Cerebellum (tissue), 5 donors: ENCODE measurements around a stretch of chr6.

DNA sequence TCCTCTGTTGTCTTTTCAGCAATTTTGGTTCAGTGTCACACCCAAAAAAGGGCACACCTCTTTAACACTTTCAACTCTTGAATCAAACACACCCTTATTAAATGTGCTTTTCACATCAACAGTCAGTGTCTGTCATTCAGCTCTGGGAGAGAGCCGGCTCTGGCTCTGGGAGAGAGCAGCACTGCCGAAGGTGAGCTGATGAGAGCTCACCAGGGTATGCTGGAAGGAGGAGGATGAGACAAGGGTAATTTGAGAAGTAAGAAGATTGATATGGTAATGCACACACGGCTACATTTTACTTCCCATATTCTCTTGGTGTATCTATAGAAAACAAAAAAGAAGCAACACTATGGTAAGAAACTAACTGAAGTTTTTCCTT is 134.2 kb downstream of the RTN4IP1 start:
- PRO-cap, 3 experiments = no peak in any of the 3 experiments
- RAMPAGE, long total RNA = no peak

DNA sequence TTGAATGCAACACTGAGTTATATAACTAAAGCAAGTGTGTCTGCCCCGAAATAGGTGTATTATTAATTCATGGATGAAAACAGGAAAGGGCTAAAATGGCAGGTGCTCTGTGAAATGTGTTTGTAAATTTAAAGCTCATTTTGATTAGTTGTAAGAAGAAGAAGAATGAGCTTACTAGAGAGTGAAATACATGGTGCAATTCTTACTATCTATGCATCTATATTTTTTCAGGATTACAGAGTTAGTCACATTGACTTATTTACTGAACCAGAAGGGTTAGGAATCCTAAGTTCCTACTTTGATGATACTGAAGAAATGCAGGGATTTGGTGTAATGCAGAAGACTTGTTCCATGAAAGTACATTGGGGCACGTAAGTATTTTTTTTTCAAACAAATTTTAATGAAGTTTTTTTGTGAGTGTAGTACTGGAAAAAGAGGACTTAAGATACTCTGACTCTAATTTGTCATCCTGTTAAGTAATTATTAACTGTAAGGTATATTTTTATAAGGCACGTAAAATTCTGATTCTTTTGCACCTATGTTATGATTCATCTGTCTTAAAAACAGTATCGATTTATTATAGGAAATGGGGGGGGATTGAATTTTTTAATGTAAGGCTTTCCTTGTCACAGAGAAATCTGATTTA is 99.2 kb downstream of the RTN4IP1 start:
- PRO-cap, 3 experiments = no peak in any of the 3 experiments
- RAMPAGE, long total RNA = no peak

DNA sequence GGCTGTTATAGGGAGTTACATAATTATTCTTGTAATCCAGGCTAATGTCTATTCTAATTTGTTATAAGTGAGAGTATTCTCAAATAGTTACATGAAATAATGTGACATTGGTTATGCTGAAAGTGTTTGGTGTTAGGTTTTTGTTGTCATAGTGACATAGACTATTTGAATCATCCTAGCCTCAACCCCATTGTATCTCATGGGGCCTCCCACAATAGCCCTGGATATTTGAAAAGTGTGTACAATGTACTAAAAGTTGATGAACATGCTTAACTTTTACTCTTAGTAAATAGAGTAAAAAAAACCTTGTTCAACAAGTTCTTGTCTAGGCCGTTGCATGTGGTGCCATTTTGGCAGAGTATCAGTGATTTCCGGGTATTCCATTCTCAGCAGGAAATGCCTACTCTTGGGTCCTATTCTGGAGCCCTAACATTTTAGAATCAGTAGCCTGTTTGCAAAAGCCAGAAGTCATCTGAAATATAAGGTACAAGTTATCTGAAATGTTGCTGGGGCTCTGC is 83.0 kb downstream of the RTN4IP1 start:
- PRO-cap, 3 experiments = no peak in any of the 3 experiments
- RAMPAGE, long total RNA = no peak

GRCh38 chr6:106694321-106694722 is 64.9 kb downstream of the QRSL1 start:
- PRO-cap, 3 experiments = no peak in any of the 3 experiments
- RAMPAGE, long total RNA = no peak

GRCh38 chr6:106702433-106703056 is 73.2 kb downstream of the QRSL1 start:
- PRO-cap, 3 experiments = no peak in any of the 3 experiments
- RAMPAGE, long total RNA = no peak

GRCh38 chr6:106729906-106730609 is 100.7 kb downstream of the QRSL1 start:
- PRO-cap, 3 experiments = no peak in any of the 3 experiments
- RAMPAGE, long total RNA = no peak

DNA sequence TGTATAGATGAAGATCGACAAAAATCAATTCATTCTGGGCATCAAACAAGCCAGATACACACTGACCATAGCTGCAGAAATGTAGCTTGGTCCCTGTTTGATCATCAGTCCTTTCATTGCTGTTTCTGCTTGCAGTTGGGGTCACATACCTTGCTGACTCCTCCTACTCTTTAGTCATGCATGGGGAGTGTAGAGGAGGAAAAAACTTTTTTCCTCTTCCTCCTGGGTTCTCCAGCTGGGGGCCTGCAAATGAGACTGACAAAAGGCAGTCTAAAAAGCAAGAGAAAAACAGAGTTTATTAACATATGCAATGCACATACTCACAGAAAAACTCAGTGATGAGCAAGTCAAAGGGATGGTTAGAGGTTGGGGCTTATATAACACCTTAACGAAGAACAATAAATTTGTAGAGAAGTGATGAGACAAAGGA is 105.8 kb downstream of the QRSL1 start:
- PRO-cap, 3 experiments = no peak in any of the 3 experiments
- RAMPAGE, long total RNA = no peak

DNA sequence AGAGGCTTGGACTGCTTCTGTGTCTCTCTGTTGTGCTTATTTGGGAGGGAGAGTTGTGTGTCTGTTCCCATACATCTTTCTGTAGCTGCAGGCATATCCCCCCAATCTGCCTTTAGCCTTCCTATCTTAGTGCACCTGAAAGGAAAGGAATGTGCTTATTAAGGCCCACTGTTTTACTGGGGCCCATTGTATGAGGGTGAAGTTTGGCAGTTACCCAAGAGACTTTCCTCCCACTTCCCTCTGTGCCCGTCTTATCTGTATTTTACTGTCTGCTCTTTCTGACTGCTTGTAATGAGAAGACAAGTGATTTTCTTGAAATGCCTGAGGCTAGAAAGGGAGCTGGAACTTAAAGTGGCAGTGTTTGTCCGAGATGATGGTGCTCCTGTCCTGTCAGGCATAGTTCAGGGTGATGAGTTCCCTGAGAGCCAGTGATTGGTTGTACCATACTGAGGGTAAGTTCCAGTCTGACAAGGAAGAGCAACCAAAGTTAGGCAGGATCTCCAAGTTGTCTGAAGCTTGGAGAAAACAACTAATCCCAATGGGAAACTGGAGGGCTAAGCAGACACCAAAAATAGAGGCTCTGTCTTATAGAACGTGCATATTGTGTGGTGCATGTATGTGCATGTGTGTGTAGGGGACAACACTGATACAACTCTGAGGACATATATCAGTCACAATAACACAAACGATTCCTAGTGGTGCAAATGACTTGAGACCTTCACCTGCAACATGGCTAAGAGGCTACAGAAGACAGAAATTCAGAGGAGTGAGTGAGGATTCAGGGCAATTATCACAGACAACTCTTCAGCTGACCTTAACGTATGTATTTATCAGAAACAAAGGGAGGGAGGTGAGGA is 114.8 kb downstream of the QRSL1 start:
- PRO-cap, 3 experiments = no peak in any of the 3 experiments
- RAMPAGE, long total RNA = no peak

DNA sequence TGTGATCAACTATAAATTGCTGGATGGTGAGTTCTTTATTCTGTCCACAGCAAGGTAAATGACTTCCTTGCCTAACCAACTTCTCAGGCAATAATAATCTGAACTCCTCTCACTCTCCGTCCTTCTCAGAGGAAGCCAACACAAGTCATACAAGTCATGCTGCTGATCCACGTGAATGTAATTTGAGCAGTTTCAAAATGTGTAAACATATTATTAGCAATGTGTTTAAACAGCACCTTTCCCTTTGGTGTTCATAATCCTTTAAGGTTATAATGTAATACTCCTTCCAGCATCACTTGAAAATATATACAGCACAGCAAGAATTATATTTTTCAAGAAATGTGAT is 127.9 kb downstream of the QRSL1 start:
- PRO-cap, 3 experiments = no peak in any of the 3 experiments
- RAMPAGE, long total RNA = no peak

DNA sequence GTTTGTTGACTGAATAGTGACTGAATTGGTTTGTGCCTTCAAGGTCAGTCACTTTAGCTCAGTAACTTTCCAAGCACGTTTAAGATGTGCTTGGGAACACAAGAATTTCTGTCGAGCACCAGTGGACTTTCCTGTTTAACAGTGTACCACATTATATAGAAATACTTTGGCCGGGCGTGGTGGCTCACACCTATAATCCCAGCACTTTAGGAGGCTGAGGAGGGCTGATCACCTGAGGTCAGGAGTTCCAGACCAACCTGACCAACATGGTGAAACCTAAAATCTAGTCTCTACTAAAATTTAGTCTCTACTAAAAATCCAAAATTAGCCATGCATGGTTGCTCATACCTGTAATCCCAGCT is 1.8 kb upstream of the CD24 start:
- PRO-cap, 3 experiments = no peak in any of the 3 experiments
- RAMPAGE, long total RNA = no peak

GRCh38 chr6:107118879-107119434 is 3.6 kb upstream of the BEND3 start:
- PRO-cap, 3 experiments = no peak in any of the 3 experiments
- RAMPAGE, long total RNA = no peak

- PRO-cap, 3 experiments = peak in 3 of 3 experiments; most common plus-strand start chr6:107129624 (in 2); most common minus-strand start chr6:107129419 (in 1)
- RAMPAGE, long total RNA = no peak
Measured at GRCh38 chr6:107129164-107129915, 14.0 kb upstream of the BEND3 start.

DNA sequence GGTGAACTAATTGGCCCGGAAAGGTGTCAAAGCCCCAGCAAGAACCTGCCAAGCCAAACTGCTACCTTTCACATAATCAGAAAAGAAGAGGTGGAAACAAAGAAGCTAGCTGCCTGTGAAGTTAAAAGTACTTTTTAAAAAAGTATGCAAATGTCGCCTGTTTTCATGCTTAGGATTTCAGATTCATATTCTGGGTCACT is 106.4 kb upstream of the BEND3 start:
- PRO-cap, 3 experiments = no peak in any of the 3 experiments
- RAMPAGE, long total RNA = no peak

DNA sequence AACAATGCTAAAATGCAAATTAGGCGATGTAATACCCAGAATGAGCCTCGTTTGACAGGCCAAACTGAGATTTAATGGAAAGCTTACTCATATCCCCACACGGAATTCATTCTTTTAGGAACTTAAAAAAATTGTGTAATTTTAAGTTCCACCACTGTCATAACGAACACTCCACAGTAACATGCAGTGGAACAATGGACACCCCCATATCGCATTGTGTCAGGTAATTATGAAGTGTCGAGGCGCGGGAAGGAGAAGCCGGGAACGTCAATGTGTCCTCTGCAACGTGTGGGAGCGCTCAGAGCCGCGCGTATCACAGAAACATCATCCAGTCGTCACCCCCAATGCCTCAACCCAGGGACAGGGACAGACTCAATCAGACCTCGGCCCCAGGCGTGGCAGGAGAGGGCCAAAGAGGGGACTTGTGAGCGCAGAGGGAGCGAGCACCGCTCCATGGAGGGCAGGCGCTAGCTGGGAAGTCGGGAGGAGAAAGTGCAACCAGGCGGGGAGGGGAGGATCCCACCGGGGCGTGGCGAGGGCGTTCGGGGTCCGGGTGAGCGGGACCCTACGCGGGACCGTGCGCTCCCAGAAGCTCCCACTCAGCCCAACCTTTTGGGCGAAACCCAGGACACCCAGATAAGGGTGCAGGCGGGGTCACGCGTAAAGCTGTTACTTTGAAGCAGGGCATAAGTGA is 1.1 kb upstream of the SOBP start:
- PRO-cap, 3 experiments = peak in 1 of 3 experiments; most common minus-strand start position 481 of the sequence (in 1)
- RAMPAGE, long total RNA = no peak

GRCh38 chr6:107561350-107561669 is 71.4 kb downstream of the SOBP start:
- PRO-cap, 3 experiments = no peak in any of the 3 experiments
- RAMPAGE, long total RNA = no peak

DNA sequence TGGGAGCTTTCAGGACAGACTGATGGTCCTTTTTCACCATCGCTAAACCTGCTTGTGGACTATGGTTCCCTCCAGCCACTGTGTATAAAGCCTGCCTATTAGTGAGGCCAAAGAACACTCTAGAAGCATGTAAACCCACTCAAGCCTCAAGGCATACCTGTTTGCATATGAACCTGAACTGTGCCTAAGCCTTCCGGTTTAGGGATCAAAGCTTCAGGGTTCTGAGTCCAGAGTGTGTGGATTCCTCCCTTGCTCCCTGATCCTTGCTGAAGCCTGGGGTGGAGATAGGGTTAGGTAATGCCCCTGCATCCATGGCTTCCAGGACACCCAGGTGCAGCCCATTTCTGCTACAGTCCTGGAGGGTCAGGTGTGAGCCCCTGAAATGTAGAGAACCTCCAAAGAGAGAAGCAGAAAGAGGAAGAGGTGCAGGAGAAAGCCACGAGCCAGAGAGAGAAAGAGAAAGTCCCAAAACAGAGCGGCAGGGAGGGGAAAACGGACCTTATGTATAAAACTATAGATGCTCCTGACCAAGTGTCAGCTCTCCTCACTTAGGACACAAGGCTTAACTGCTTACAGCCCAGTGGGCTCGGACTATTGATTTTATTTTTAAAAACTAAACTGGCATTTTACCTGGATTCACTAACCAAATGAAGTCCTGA is 93.3 kb downstream of the SCML4 start:
- PRO-cap, 3 experiments = no peak in any of the 3 experiments
- RAMPAGE, long total RNA = no peak

DNA sequence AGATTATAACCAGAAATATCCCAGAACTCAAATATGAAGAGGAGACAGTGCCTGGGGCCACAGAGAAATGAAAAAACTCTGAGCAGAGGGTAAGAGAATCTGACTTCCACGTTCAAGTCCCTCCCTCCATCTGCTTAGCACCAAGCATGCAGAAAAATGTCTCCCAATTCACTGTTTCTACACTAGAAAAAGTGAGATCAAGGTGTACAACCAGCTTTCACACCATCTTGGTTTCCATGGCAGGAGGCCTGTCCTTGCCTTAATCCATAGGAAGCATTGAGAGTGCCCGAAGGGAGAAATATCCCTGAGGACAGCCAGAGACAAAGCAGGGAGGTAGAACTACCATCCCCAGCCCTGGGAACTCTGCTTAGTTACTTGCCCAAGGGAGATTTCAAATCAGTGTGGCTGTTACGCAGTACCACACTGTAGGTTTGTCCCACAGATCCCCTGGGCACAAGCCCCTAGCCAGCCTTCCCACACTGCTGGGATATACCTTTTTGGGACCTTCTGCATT is 82.9 kb downstream of the SCML4 start:
- PRO-cap, 3 experiments = no peak in any of the 3 experiments
- RAMPAGE, long total RNA = no peak

DNA sequence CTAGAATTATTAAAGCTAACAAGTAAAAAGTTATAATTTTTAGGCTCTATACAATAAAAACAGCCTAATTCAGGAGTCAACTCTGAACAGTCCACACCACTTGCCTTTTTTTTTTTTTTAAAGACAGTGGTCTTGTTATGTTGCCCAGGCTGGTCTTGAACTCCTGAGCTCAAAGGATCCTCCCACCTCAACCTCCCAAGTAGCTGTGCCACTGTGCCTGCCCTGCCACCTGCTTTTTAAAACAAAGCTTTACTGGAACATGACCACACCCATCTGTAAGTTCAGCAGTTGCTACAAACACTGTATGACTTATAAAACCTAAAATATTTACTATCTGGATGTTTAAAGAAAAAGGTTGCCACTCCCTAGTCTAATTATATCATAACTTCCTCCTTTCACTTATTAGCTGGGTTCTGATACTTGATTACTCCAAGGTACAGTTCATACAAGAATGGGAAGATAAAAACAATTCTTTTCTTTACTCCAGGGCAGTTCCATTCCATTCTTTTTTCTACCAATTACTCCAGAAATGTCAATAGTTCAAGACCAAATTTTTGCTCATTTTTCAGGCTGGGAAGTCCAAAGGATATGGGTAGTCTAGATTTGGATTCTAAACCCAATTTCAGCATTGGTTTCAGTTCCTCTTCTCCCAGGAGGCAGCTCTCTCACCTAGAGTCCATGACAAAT is 63.2 kb downstream of the SEC63 start:
- PRO-cap, 3 experiments = no peak in any of the 3 experiments
- RAMPAGE, long total RNA = no peak

- PRO-cap, 3 experiments = no peak in any of the 3 experiments
- RAMPAGE, long total RNA = no peak
Measured at GRCh38 chr6:108068158-108069090, 6.1 kb downstream of the OSTM1 start.

GRCh38 chr6:108408261-108408916 is 113.5 kb downstream of the AFG1L start:
- PRO-cap, 3 experiments = no peak in any of the 3 experiments
- RAMPAGE, long total RNA = no peak